Aortic smooth muscle cell (primary cell): Measurements from ENCODE around the gene CHRNA5.

DNA sequence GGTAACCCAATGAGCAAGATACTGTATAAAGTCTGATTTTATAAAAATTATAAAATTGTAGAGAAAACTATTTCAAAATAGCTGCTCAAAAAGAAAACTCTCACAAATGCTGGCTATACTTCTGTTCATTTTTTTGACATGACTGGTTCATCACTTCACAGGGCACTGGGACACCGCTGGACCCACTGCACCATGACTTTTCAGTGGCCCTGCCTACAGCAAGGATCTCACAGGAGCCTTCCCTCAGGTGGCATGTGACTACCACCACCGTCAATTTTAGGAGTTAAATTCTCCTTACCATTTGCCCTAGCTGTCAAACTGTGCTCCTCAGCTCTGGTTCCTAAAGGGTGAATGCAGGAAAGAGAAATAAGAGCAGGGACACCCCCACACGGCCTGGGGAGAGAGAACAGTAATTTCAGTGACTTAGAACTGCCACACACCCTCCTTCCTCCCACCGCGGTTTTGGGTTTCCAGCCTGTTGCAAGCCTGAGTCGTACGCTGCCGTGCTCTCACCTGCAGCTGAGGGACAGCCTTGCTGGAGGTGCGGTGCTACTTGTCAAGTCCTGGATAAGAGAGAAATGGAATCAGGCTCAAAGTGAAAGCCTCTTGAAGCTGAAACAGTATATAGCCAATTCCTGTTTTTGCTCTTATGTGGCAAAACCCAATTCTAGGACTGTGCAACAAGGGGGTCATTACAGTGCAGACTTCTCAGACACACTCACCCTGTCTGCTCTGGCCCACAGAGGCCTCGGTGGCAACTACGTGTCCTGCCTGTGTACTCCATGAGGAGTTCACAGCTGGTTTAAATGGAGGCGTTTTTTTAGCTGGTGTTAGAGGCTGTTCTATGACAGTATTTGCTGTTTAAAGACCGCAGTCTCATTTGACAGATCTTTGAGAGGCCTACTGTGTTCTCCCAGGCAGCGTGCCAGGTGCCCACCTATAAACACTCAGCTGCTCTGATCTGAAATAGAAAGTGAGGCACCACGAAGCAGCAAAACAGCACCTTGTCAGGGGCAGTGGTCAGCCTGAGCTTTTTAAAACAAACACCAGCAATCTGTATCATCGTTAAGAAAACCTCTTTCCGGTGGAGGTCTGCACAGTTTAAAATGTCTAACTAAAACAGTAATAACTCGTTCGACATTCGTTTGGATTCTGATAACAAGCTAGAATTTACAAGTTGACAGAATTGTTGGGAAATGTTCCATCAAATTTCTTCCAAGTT, 42.9 kb downstream of the TBC1D2B start:
- RRBS, result no CpG with 5 or more reads among the region's 20 CpGs

GRCh38 chr15:78047858-78048357, 29.6 kb downstream of the TBC1D2B start:
- RRBS, result no CpG with 5 or more reads among the region's 4 CpGs

DNA sequence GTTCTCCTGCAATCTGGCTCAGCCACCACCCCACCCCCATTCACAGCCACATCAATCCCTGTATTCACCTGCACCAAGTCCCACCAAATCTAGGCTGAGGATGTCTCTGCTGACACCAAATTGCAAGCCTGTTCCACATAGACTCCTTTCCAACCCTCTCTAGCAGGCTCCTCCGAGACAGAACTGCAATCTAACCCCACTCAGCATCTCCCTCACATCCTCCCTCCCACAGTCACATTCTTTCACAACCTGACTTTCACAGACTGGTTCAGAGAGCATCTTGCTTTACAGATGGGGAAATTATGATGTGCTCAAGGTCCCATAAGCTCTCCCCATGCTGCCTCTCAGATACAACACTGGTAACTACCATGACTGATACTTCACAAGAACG, 27.9 kb downstream of the TBC1D2B start:
- RRBS, result no CpG with 5 or more reads among the region's 2 CpGs

DNA sequence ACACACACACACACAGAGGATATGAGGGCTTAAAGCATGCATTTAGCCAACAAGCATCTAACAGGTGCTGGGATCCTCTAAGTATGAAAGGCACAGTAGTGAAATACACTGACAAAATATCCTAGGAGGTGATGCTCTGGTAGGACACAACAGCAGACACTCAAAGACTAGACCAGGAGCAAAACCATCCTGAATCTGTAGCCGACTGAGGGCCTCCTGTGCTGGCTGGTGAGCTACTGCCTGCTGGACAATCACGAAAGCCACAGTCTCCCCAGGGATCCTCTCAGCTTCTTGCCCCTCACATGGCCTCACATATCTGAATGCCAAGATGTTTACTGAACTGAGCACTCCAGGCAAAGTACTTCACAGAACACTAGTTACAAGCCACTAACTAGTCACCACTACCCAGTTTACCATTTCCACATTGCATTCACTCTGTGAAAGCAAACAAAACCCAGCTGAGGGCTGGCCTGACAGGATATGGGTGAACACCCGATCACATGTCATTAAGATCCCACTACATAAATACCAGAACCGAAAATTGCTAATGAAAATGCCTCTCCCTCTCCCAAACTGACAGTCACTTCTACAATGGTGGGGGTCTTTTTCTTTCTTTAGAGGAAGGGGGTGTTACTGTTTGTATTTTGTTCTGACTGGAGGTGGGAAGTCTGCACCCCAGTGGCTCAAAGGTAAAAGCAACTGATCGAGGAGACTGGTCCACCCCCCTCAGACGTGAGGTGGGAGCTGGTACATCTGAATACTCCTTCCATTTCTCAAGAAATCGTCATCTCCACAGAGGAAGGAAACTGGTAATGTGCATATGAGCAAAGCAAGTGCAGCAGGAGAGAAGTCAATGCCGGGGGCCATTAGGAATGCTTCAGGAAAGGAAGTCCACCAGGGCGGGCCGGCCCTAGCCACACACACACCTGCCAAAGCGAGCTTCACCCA, 8.8 kb downstream of the TBC1D2B start:
- RRBS, result no CpG with 5 or more reads among the region's 11 CpGs

GRCh38 chr15:78204850-78205531, 29.4 kb downstream of the ACSBG1 start:
- RRBS, result no CpG with 5 or more reads among the region's 8 CpGs

DNA sequence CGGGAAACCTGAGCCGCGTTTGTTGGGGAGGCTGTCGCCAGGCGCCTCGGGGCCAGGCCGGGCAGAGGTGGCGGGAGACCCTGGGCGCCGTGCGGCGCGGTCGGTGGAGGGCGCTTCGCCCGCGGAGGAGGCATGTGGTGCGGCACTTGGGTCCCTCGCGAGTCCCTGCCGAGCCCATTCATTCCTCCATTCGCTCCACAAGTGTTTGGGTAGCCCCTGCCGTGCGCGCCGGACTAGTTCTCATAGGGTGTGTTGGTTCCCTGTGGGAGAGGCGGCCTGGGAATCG, 551 bp downstream of the DNAJA4 start:
- RRBS, result no CpG with 5 or more reads among the region's 29 CpGs

- RRBS, result no CpG with 5 or more reads among the region's 13 CpGs
Measured at GRCh38 chr15:78265256-78266025, 1.1 kb downstream of the DNAJA4 start.

GRCh38 chr15:78306375-78306948, 7.1 kb upstream of the SKIC8 start:
- RRBS, result no CpG with 5 or more reads among the region's 6 CpGs

- RRBS, result no CpG with 5 or more reads among the region's 11 CpGs
Measured at GRCh38 chr15:78347959-78348479, 7.9 kb downstream of the CRABP1 start.

DNA sequence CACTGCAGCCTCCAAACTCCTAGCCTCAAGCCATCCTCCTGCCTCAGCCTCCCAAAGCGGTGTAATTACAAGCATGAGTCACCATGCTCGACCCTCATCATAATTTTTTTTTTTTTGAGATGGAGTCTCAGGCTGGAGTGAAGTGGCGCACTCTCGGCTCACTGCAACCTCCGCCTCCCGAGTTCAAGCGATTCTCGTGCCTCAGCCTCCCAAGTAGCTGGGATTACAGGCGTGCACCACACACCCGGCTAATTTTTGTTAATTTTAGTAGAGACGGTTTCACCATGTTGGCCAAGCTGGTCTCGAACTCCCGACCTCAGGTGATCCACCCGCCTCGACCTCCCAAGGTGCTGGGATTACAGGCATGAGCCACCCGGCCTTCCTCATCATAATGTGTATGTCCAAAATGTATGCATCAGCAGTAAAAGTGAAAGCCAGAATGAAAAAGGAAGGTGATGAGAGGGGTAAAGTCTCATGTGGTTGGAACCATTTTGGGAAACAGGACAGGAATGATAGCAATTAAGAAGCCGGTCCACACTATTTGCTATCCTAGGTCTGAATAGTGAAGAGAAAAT, 561 bp upstream of the PSMA4 start:
- RRBS, result no CpG with 5 or more reads among the region's 17 CpGs

- RRBS, result 2% methylated on average over 17 of the region's 75 CpGs
Measured at GRCh38 chr15:78565079-78565982, at the start of gene CHRNA5. Gene CHRNA5, plus strand, starts transcription at chr15:78565520.

GRCh38 chr15:78650966-78651400, 10.0 kb upstream of the CHRNB4 start:
- RRBS, result no CpG with 5 or more reads among the region's 3 CpGs

DNA sequence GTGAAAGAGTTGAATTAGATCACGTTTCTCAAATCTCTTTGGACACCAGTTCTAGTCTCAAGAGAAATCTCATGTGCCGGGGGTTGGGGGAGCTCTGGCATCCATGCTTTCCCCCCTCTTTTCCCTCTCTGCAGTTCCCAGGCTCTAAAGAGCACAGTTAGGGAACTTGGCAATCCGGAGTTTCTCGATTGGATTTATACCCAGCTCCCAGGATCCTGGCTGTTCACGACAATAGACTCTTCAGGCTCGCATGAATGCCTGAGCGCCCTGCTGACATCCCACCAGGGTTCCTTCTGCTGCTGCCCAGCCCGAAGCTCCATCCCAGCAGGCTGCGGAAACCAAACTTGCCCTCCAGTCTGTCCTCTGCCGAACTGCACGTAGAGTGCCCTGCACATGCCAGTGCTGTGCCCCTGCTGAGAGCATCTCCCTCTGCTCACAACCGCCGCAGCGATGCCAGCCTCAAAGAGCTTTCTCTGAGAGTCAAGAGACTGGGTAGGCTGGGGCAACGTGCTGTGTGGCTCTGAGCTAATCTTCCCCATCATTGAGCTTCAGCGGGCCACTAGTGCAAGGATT, 6.9 kb downstream of the ADAMTS7 start:
- RRBS, result 81% methylated on average over 2 of the region's 16 CpGs

DNA sequence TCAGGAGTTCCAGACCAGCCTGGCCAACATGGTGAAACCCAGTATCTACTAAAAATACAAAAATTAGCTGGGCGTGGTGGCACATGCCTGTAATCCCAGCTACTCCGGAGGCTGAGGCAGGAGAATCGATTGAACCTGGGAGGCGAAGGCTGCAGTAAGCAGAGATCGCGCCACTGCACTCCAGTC, 896 bp upstream of the MORF4L1 start:
- RRBS, result no CpG with 5 or more reads among the region's 6 CpGs

- RRBS, result 0% methylated on average over 1 of the region's 16 CpGs
Measured at GRCh38 chr15:78872400-78872736, 322 bp upstream of the MORF4L1 start.

DNA sequence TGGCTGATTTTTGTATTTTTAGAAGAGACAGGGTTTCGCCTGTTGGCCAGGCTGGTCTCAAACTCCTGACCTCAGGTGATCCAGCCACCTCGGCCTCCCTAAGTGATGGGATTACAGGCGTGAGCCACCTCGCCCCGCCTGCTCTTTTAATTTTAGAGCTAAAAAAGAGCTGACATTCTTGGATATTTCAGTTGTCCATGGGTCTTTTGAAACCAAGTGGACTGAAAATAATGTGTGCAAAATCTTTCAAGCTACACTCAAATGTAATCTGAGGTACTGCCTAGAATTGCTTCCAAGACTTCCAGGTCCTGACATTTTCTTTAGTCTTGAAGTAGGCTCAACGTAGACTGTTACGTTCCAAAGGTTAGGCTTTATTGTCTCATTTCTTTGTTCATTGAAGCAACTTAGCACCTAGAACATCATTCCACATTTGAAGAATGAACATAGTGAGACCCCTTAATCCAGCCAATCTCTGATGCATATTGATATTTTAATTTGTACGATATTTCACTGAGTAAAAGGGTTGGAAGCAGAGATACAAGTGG, 4.7 kb downstream of the MORF4L1 start:
- RRBS, result no CpG with 5 or more reads among the region's 8 CpGs

DNA sequence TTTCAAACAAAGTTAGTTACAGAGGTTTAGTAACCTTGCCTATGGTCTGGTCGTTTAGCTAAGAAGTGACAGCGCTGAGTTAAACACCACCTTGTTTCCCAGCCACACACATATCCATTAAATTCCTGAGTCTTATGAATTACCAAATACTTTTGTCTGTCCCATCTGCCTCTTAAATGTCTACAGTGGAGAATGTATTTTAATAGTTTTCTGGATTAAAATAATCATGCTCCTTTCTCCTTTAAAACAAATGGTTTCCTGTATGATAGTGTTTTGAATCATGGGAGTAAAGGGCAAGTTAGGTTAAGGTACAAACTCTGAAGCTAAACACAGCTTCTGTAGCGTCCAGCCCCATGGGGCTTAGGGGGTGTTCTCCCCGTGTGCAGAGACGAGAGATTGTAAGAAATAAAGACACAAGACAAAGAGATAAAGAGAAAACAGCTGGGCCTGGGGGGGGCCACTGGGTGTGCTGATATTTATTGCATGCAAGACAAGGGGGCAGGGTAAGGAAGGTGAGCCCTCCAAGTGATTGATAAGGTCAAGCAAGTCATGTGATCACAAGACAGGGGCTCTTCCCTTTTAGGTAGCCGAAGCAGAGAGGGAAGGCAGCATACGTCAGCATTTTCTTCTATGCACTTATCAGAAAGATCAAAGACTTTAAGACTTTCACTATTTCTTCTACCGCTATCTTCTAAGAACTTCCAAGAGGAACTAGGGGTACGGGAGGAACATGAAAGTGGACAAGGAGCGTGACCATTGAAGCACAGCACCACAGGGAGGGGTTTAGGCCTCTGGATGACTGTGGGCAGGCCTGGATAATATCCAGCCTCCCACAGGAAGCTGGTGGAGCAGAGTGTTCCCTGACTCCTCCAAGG, 29.5 kb downstream of the MORF4L1 start:
- RRBS, result no CpG with 5 or more reads among the region's 10 CpGs

GRCh38 chr15:78936993-78937745, 7.7 kb downstream of the CTSH start:
- RRBS, result no CpG with 5 or more reads among the region's 16 CpGs

- RRBS, result no CpG with 5 or more reads among the region's 10 CpGs
Measured at GRCh38 chr15:78976973-78977897, 32.4 kb upstream of the CTSH start.

DNA sequence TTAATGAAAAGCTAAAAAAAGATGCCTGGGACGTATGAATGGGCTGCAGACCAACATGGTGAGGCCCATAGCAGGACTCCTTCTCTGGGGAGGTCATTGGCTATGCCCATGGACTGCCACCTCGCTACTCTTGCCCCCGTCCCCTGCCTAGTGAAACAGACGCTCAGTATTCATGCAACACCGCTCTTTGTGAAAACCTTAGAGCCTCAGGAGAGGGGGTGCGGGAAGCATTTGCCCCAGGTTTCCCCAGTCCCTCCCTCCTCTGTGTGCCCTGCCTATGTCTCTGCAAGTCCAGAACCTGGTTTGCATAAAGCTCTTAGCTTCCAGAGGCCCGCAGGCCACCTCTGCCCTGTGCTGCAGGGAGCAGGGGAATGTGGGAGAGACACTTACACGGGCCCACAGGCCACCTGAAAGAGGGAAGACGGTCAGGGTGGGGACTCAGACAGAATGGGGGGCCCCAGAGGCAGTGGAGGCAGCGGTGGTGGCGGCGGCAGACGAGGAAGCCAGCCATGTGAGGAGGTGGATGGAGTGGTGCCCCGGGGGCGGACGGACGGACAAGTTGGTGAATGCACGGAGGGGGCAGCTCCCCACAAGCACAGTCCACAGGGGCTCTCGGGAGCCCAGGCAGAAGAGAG, 33.8 kb upstream of the CTSH start:
- RRBS, result no CpG with 5 or more reads among the region's 19 CpGs